Aortic smooth muscle cell (primary cell): ENCODE data around the genes TSPY2, TSPY9, HSFY2 and DAZ2.

- RRBS, result no CpG with 5 or more reads among the region's 3 CpGs
Observed at GRCh38 chrY:3775985-3776341, 197.1 kb downstream of the TGIF2LY start.

- RRBS, result no CpG with 5 or more reads among the region's 23 CpGs
Observed at GRCh38 chrY:6246153-6246438, at the start of gene TSPY2. TSS of gene TSPY2 (plus strand) at chrY:6246223.

- RRBS, result no CpG with 5 or more reads among the region's 7 CpGs
Observed at GRCh38 chrY:7280274-7280820, 368.8 kb upstream of the AMELY start.

DNA sequence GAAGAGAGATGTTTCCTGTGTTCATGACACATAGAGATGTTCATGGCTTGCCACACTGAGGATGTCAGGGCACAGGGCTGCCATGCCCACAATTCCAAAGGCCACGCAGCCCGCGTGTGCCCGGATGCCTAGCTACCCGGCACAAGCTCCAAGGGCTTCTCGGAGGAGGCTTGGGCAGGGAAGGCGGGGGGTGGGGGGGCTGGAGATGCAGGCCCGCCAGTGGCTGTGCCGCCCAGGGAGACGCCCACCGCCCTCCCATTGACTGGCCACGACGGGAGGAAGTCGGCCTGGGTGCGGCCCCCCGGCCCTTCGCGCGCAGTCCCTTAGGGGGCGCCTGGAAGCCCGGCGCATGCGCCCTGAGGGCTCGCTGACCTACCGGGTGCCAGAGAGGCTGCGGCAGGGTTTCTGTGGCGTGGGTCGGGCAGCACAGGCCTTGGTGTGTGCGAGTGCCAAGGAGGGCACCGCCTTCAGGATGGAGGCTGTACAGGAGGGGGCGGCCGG lies at the start of gene TSPY9:
Gene TSPY9, plus strand, starts transcription at position 304 of the 501 bp plus-strand sequence.
- RRBS, result no CpG with 5 or more reads among the region's 32 CpGs

GRCh38 chrY:11047346-11047677 lies 1519.6 kb downstream of the TSPY10 start:
- RRBS, result no CpG with 5 or more reads among the region's 1 CpG

GRCh38 chrY:12918944-12919178 lies 14.2 kb downstream of the DDX3Y start:
- RRBS, result no CpG with 5 or more reads among the region's 2 CpGs

- RRBS, result no CpG with 5 or more reads among the region's 2 CpGs
Observed at GRCh38 chrY:12921035-12921303, 16.3 kb downstream of the DDX3Y start.

GRCh38 chrY:14201376-14201893 lies 145.4 kb downstream of the VCY1B start:
- RRBS, result no CpG with 5 or more reads among the region's 4 CpGs

DNA sequence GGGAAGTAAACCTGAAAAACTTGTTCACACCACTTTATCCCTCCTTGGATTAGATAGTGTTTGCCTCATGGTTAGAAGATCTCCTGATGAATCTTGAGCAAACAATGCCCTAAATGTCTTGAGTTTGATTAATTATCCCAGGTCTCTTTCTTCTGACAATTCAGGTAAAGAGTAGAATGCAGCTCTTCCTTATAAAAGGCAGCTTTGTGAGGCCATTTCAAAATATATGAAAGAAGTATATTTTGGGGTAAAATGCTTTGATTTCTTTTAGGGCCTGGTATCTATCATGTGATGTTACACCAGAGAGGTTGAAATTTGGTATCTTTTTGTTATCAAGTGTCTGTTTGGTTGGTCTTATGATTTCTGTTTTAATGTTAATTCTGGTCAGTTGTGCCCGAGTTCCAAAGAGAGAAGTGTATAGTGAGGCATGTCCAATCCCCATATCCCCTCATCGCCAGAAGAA lies 34.9 kb downstream of the NLGN4Y start:
- RRBS, result no CpG with 5 or more reads among the region's 2 CpGs

DNA sequence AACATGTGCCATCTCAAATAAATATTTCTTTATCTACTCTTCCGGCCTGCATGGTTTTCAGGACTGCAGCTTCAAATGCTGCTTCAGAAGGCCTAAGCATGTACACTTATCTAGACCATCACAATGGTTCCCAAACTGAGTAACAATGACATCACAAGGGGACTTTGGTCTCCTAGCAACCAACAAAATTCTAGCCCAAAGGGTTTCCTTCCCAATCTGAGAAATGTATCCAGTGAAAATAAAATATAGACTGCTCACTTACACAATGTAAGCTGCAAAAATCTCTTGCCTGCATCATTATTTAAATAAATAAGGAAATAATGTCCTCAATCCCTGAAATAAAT lies at the start of gene HSFY2:
Gene HSFY2, minus strand, starts transcription at position 129 of the 344 bp plus-strand sequence.
- RRBS, result no CpG with 5 or more reads among the region's 1 CpG

DNA sequence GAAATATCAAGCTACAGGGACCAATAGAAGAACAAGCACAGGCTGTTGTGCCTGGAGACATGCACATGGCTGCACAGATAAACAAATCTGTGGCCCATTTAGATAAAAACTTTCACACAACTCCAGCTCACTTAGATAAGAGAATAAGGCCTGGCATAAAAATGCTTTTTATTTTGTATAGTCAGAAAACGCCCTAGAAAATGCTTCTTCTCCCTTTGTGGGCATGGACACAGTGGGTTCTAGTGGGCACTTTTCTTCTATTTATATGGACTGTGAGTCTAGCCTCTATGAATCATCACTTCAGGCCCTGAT lies 421.8 kb downstream of the KDM5D start:
- RRBS, result no CpG with 5 or more reads among the region's 1 CpG

DNA sequence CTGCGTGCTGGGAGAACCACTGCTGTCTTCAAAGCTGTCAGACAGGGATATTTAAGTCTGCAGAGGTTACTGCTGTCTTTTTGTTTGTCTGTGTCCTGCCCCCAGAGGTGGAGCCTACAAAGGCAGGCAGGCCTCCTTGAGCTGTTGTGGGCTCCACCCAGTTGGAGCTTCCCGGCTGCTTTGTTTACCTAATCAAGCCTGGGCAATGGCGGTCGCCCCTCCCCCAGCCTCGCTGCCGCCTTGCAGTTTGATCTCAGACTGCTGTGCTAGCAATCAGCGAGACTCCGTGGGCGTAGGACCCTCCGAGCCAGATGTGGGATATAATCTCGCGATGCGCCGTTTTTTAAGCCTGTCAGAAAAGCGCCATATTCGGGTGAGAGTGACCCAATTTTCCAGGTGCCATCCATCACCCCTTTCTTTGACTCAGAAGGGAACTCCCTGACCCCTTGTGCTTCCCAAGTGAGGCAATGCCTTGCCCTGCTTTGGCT lies 365.8 kb downstream of the KDM5D start:
- RRBS, result no CpG with 5 or more reads among the region's 16 CpGs

DNA sequence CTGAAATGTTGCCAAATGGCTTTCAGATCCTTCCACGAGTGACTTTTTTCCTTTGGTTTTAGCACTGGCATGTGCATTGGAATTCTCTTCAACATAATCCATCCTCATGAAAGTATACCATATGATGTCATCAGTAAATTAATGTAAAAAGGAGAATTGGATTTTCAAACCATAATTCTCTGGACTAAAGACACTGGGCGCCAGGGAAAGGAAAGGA lies 139.3 kb upstream of the RBMY1B start:
- RRBS, result no CpG with 5 or more reads among the region's 2 CpGs

- RRBS, result no CpG with 5 or more reads among the region's 25 CpGs
Observed at GRCh38 chrY:23219121-23219603, at the start of gene DAZ2. TSS of gene DAZ2 (plus strand) at chrY:23219533.